Measurements from ENCODE around the genes TBATA and UNC5B.

DNA sequence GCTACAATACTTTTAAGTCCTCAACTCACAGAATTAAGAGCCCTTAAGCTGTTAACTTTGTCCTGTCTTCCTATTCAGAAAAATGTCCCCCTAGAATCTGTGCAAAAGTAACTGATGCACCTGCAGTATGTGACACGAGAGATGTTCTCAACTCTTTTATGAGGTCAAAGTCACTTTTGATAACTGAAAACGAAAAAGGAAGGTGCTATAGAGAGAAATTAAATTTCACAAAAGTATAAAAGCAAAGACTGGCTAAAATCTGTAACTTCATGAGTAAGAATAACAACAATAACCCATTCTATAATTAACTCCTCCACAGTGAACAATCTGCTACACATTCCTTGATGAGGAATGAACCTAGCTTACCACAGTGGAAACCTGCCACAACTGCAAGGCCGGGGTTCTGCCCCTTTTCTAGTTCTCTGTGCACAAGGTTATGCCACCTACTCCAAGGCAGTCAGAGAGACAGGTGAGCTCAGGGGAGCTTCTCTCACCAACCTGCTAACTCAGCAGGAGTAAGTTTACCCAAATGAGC lies 5.0 kb upstream of the TYSND1 start:
- RRBS: no CpG with 5 or more reads among the region's 3 CpGs

DNA sequence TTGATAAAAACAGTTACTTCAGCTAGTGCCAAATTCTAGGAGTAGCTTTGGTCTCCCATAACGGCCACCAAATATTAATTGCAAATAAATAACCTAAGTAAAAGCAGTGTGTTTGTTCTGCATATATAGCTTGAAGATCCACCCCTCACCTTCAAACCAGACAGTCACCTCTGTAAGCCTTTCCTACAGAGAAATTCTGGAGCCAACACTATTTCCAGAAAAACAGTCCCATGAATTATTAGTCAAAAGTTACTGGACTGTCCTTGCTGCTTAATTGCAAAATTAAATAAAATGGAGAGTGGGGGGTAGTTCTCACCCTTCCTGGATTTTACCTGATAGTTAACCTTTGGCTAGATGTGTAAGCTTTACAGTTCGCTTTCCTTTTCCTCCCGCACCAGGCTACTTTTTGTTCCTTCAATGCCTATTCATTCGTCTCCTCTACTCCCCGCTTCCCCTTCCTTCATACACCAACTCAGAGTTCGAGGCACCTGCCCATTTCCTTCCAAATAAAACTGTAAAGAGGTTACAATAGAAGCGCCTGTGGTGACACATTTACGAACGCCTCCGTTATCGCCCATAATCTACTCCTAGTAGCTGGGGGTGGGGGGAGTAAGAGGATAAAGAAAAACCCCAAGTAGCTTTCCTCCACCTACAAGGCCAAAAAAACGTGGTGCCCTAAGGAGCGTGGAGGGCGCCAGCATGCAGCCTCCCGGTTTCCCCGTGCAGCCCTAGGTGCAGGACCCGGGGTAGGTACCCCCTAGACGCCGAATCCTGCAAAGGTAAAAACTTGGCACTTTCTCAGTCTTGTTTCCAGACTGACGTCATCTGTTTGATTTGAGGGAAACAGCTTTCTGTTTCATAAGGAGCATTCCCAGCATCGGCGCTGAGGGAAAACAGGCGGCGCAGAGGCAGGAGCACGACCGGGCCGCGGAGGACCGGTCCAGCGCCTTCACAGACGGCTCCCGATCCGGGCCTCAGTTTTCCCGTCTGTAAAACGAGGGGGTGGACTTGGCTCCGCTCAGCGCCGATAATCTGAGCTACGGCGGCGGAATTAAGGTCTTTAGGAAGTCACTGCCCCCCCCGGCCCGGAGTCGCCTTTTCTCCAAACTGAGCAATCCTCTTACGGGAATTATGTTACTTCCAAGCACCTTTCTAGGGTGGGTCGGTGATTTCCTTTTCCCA lies 1.1 kb downstream of the PPA1 start:
- RRBS: no CpG with 5 or more reads among the region's 46 CpGs

- RRBS: 2% methylated on average over 10 of the region's 33 CpGs
Observed at GRCh38 chr10:70232963-70233253, 321 bp downstream of the PPA1 start.

GRCh38 chr10:70267296-70268035 lies 16.3 kb downstream of the NPFFR1 start:
- RRBS: no CpG with 5 or more reads among the region's 9 CpGs

- RRBS: no CpG with 5 or more reads among the region's 8 CpGs
Observed at GRCh38 chr10:70325053-70325733, 41.4 kb upstream of the NPFFR1 start.

DNA sequence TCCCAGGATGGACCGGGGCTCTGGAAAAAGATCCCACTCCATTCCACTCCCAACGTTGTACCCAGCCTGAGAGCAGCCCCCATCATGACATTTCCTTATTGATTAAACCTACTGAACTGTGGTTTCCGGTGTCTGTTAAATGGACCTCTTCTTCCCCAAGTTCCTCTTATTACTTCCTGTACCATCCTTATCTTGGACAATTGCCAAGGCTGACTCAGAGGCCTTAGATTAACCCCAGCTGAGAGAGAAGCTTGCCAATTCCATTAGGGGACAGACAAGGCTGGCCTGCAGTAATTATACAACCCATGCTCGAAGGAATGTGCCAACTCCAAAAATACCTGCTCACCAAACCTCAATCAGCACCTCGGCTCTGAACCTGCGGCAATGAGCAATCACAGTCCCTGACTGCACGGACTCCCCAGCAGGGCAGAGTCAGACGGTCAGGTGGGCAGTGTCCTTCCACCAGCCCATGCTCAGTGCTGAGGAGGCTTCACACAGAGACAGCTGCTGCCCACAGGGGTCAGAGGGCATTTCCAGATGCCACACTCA lies 48.0 kb upstream of the NPFFR1 start:
- RRBS: no CpG with 5 or more reads among the region's 8 CpGs

GRCh38 chr10:70381391-70381810 lies 1.0 kb downstream of the LRRC20 start:
- RRBS: 96% methylated on average over 7 of the region's 15 CpGs

- RRBS: no CpG with 5 or more reads among the region's 7 CpGs
Observed at GRCh38 chr10:70442250-70442872, 880 bp upstream of the NODAL start.

GRCh38 chr10:70664387-70665449 lies 7.6 kb upstream of the ADAMTS14 start:
- RRBS: no CpG with 5 or more reads among the region's 14 CpGs

GRCh38 chr10:70679420-70680120 lies 7.3 kb downstream of the ADAMTS14 start:
- RRBS: no CpG with 5 or more reads among the region's 14 CpGs

DNA sequence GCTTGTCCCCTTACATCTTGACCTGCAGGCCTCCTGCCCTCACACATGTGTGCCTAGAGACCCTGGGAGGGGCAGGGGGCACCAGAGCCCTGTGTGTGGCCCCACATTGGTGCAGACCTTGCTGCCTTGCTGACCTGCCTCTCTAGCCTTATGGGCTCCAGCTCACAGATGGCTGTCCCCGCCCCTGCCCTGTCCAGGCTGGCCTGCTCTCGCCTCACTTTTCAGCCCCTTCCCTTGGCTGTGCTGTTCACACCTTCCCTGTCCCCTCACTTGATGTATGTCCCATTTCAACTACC lies 9.4 kb downstream of the ADAMTS14 start:
- RRBS: no CpG with 5 or more reads among the region's 2 CpGs

DNA sequence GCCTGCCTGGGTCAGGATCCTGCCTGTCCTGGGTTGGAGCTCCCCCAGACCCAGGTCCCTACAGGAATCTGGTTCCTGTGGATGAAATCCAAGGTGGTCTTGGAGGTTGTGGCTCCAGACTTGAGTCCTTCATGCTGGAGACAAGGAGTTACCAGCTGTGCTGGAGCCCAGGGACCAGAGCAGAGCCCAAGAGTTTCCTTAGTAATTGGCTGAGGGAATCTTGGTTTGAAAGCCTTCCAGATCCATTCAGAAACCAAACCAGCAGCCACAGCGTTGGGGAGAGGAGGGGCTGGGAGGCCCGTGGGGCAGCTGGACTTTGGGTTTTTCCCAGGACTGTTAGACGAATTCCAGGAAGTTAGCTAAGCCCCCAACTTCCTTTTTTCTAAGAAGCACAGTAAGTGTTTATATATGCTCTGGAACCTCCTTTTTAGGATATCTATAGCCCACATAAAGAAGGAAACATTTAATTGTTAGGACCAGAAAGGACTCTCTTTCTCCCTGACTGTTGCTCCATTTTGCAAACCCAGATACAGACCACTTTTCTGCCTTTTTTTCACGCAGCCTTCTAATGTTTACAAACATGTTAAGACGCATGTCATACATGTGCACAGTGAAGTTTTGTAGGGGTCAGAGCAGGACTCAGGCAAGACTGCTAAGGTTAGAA lies 42.7 kb downstream of the TBATA start:
- RRBS: no CpG with 5 or more reads among the region's 5 CpGs

DNA sequence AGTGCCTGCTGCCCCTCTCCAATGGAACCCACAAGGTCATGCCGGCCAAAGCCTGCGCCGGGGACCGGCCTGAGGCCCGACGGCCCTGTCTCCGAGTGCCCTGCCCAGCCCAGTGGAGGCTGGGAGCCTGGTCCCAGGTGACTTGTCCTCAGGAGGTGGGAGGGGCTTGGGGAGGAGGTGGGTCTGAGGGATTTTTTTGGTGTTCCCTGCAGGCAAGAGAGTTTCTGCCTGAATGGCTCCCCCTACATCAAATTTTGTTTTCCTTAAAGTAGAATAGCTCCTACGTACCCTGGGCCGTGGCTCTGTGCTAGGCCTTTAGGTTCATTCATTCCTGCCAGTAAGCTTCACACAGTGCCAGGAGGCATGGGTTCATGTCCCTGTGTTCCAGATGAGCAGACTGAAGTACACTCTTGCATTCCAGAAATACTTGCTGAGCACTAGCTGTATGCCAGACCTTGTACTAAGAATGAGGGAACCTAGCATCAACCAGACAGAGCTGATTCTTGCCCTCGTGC lies 31.2 kb downstream of the TBATA start:
- RRBS: 0% methylated on average over 1 of the region's 10 CpGs

DNA sequence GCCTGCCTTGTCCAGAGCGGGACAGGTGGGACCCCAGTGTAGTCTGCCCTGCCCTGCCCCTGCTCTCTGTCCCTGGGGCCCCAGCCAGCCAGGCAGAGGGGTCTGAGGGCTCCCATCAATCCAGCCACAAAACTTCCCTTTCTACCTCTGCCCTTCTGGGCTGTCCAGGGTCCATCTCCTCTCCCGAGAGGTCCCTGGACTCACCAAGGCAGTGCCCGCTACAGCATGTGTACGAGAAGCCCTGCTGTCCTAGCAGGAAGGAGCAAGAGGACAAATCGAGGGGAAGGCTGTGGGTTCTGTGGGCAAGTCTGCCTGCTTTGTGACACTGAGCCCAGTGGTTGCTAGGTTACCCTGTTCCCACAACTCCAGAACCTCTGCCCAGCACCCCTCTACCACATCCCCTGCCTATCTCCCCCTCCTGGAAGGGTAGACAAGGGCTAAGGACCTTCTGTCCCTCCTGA lies at the start of gene TBATA:
TSS of gene TBATA (minus strand) at position 297 of the 461 bp plus-strand sequence.
- RRBS: no CpG with 5 or more reads among the region's 5 CpGs

DNA sequence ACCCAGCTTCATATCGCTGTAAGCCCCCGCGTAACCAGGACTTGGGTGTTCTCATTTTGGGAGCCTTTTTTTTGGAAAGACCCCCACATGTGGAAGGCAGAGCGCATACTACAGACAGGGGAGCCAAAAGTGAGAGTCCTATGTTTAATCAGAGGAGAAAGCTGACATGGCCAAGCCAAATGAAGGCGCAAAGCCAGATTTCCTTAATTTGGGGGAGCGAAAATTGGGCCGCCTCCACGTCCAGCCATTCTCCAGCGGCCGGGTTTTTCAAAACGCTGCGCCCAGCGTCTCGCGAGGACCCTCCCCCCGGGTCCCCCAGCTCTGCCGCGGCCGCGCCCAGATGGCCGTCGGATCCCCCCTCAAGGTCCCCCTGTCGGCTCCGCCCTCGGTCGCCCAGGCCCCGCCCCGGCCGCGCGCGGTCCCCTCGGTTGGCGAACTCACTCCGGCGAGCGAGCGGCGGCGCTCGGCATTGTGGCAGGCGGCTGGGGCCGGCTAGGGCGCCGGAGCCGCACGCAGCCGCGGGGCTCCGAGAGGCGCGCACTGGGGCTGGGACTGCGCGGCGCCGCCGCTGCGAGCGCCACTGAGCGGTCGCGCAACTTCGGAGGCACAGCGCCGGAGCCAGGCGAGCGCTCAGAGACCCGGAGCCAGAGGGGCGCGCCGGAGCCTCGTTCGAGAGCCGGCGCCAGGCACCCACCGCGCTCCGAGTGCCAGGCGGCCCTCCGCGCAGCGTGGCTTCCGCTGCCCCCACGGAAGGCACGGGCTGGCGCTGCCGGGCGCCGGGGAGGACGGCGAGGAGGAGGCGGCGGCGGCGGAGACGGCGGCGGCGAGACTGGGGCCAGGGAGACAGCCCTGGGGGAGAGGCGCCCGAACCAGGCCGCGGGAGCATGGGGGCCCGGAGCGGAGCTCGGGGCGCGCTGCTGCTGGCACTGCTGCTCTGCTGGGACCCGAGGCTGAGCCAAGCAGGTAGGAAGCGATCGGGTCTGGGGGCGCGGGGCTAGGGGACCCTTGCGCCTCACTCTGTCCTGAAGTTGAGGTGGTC lies at the start of gene UNC5B:
TSS of gene UNC5B (plus strand) at position 469 of the 1,039 bp plus-strand sequence.
- RRBS: 2% methylated on average over 44 of the region's 114 CpGs

DNA sequence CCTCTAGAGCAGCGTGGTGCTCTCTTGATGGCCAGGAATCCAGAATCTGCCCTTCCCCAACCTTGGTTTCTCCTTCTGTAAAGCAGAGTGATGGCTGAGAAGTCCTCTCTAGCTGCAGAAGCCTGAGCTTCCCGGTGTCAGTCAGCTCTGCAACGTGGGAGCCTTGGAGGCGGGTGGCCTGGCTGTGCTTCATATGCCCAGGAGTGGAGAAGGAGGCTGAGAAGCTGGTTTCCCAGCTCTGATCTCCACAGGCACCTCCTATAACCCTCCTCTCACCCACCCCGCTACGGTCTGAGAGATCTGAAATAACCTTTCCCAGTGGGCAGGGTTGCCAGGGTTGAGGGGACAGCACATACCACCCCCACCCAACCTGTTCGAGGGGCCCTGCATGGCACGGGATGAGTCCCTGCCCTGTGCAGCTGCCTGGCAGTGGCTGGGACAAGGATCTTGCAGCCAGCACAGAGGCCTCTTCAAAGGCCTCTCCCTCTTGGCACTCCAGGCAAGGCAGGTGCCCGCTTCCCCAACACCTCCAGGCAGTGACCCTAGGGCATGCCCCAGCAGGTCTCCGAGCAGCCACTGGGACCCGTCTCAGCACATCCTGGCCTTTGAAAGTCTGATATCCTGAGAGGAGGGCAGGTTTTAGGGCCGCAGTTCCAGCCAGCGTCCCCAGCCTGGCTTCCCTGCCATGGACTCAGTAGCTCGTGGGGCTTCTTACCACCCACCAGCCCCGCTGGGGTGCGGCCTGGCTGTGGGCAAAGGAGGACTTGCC lies 18.3 kb upstream of the SLC29A3 start:
- RRBS: no CpG with 5 or more reads among the region's 16 CpGs

DNA sequence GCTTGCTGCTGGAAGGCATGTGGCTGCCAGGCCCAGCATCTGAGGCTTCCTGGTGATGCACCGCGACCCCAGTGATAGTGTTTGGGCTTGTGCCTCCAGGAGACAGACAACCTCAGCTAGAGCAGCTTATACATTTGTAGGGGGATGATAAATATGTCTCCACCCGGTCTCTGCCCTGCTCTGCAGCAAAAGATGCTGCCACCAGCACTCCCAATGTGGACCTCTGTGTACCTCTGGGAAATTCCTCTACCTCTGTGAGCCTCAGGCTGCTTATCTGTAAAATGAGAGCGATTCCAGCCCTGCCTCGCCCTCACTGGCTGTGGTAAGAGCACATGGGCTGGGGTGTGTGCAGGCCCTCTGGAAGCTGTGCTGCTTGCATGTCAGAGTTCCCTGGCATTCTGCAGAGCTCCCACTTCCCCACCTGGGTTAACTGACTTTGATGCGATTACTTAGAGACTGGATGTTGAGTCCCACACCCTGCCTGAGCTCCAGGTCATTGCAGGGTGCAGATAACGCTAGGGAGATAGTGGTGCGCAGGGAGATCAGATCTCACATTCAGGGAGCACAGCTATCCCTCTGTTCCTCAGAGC lies 19.9 kb downstream of the SLC29A3 start:
- RRBS: no CpG with 5 or more reads among the region's 8 CpGs

DNA sequence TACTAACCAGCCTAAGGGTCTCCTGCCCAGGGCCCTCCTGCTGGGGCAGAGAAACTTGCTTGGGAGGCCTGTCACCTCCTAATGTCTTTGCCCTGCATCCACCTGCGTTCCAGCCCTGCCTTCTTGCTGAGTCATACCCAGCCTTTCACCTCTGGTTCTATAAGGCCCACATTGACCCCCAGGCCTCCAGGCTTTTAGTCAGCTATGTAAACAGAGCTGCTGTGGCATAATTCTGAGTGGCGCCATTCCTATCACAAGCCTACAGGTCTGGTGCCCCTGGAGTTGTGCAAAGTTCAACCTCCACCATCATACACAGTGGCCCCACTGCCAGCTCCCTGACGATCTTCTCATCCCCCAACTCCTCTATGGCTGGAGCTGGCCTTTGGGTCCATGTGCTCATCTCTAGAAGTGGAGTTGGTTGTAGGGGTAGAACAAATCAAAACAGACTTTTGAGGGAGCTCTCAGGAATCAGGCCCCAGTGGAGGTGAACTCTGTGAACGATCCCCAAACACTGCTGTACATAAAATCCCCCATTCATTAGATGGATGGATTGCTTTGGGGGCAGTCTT lies 21.1 kb downstream of the SLC29A3 start:
- RRBS: no CpG with 5 or more reads among the region's 4 CpGs

- RRBS: no CpG with 5 or more reads among the region's 4 CpGs
Observed at GRCh38 chr10:71378609-71379082, 18.1 kb upstream of the CDH23 start.